Measurements from ENCODE around the gene GPR17.

DNA sequence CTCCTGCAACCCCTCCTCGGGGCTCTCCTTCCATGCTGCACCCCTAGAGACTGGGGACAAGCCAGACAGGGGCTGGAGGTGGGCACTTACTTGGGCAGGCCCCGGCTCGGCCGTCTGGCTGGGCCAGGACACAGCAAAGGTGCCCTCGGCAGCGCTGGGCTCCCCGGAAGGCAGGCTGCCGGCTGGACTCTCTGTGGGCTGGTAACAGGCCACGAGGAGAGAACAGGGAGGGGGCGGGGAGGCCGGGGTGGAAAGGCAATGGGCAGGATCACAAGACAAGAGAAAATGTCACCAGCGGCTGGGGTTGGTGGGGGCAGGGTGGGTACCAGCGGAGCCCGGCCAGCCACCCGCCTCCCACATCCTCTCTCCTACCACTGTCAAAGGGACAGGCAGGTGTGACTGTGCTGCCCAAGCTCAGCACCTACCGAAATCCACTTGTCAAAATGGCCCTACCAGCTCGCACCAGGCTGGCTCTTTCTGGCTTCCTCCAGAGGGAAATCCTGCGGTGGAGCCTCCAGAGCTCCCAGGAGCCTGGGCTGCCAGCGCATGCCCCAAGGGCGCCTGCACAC lies 54.7 kb downstream of the BIN1 start:
- PRO-cap: no peak

GRCh38 chr2:127060315-127061023 lies 46.5 kb downstream of the BIN1 start:
- PRO-cap: no peak

DNA sequence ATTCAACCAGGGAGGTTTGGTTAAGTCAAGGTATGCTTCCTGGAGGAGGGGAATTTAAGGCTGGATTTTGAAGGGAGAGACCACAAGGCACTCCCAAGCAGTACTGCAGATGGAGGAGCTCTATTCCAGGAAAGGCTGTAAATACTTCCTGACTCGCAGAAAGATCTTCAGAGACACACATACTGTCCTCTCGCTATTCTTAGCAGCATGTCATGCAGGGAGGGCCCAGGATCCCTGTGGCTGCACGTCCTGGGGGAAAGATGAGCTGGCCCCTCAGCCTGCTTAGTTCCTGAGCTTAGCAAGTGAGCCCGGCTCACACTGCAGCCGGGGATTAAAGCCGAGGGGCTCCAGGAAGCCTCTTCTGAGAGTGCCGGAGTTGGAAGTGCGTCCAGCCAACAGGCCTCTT lies 40.1 kb upstream of the BIN1 start:
- PRO-cap: no peak

DNA sequence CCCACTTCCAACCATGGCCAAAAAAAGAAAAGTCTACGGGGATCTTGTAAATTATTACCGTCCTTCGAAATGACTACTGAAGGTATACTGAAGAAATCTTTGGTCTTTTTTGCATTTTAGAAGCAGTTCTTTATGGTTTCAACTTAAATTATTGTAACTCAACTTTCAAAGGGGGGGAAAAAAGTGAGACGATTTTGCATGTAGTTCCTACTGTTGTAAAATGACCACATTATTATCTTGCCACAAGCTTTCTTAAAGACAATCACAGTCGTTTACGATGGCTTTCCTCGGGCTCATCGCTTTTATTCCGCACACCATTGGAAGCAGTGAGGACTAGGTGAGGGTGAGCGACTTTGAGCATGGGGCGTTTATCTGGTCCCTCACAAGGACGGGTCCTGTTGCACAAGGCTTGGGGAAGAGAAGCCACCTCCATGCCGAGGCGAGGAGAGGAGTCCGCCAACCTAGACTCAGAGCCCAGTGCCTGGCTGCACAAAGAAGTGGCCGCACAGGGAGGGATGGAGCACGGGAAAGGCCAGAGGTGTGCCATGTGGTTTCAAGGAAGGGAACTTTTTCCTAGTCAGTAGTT lies 543 bp upstream of the CYP27C1 start:
- PRO-cap: no peak

DNA sequence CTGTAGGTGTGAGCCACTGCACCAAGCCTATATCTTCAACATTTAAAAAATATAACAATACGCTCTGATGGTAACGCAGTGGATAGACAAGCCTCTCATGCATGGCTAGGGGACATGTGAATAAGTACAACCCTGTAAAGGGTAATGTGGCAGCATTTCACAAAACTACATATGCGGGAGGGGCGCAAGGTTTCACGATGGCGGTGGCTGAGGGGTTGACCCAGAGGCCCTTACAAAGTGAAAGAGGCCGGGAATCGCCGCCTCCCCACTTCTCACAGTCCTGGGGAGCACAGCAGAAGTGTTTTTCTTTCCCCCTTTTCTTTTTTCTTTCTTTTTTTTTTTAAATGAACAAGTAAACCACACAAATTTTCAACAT lies 26.8 kb upstream of the CYP27C1 start:
- PRO-cap: no peak

GRCh38 chr2:127384729-127384987 lies 3.1 kb downstream of the MAP3K2 start:
- PRO-cap: no peak

GRCh38 chr2:127635417-127635782 lies 10.6 kb upstream of the GPR17 start:
- PRO-cap: unidirectional peak, minus-strand start at chr2:127635589

DNA sequence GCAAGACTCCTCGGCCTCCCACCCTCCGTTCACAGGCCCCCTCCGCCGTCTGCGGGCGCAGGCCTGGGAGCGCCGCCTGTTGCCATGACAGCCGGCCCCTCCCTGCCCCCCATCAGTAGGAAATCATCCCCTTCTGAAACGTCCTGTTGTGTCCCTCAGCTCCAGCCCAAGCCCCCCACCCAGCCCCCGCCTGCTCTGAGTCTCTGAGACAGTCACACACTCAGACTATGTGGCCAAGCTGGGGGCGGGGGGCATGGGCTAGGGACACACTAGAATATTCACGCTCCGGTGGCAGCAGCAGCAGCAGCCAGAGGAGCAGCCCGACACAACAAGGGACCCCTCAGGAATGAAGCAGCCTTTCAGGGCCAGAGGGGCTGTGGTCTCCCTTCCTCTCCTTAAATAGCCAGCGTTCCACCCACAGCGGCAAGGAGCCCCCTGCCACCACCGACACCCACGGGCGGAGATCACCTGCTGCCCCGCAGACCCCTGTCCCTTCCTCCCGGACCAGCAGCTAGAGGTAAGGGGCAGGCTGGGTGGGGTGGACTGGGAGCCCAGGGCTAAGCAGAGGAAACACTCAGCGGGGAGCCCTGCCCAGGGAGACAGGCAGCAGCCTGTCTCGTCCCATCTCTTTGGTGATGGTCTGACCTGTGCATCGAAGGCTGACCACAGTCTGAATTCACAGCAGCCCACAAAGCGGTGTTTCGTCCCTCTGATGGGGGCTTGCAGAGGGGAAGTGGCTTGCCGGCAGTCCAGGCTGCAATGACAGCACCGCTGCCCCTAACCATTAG lies at the start of gene GPR17:
Gene GPR17 (plus strand): TSS at position 426 of the 788 bp plus-strand sequence.
- PRO-cap: no peak

DNA sequence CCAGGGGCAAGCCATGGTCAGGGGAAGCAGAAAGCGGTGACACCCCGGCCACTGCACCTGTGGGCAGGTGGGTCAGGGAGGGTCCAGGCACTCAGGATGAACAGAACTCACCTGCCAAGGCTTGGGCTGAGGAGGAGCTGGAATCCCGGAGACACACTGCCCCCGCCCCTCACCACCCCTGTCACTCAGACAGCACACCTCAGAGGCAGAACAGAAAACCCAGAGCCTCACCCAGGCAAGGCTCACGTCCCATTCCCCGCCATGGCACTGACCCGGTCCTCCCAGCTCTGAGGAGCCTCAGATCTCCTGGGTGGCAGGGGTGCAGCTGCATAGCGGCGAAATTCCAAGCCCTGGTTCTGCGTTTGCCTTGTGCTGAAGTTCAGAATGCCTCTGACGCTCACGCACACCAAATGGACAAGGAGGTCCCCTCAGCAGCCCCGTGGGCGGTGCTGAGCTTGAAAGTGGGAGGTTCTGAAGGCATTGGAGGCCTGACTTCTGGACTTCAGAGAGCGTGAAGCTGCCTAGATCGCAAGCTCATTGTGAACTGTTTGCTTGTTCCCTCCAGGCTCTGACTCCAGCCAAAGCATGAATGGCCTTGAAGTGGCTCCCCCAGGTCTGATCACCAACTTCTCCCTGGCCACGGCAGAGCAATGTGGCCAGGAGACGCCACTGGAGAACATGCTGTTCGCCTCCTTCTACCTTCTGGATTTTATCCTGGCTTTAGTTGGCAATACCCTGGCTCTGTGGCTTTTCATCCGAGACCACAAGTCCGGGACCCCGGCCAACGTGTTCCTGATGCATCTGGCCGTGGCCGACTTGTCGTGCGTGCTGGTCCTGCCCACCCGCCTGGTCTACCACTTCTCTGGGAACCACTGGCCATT lies 4.4 kb downstream of the GPR17 start:
- PRO-cap: no peak

GRCh38 chr2:127809989-127810522 lies 915 bp downstream of the WDR33 start:
- PRO-cap: no peak

DNA sequence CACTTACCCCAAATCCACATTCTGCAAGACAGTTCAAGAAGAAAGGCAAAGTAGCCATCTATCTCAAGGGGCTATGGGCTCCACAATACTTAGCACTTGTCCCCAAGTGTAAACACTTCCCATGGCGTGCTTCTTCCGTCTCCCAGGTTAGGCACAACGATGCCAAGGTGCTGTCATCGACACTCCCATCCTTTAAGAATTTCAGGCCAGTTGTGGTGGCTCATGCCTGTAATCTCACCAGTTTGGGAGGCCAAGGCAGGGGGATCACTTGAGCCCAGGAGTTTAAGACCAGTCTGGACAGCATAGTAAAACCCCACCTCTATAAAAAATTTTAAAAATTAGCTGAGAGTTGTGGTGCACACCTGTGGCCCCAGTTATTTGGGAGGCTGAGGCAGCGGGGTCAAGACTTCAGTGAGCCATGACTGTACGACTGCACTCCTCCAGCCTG lies 10.8 kb downstream of the POLR2D start:
- PRO-cap: no peak

GRCh38 chr2:127893393-127894019 lies 7.8 kb upstream of the AMMECR1L start:
- PRO-cap: no peak

GRCh38 chr2:128012702-128013135 lies 15.1 kb downstream of the SAP130 start:
- PRO-cap: no peak

- PRO-cap: unidirectional peak, minus-strand start at chr2:128027007; bidirectional peak, plus-strand start at chr2:128027538, minus-strand start at chr2:128027306
Observed at GRCh38 chr2:128026596-128027439, 1.0 kb downstream of the SAP130 start.

- PRO-cap: no peak
Observed at GRCh38 chr2:128133004-128133395, 42.0 kb downstream of the UGGT1 start.

DNA sequence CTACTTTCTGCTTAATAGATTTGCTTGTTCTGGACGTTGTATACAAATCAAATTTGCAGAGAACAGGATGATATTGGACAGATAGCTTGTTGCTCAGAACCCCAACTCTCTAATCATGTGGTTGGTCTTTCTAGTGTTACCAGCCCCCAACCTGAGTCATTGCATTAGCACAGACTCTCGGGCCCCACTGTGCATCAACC lies 55.7 kb downstream of the UGGT1 start:
- PRO-cap: no peak

DNA sequence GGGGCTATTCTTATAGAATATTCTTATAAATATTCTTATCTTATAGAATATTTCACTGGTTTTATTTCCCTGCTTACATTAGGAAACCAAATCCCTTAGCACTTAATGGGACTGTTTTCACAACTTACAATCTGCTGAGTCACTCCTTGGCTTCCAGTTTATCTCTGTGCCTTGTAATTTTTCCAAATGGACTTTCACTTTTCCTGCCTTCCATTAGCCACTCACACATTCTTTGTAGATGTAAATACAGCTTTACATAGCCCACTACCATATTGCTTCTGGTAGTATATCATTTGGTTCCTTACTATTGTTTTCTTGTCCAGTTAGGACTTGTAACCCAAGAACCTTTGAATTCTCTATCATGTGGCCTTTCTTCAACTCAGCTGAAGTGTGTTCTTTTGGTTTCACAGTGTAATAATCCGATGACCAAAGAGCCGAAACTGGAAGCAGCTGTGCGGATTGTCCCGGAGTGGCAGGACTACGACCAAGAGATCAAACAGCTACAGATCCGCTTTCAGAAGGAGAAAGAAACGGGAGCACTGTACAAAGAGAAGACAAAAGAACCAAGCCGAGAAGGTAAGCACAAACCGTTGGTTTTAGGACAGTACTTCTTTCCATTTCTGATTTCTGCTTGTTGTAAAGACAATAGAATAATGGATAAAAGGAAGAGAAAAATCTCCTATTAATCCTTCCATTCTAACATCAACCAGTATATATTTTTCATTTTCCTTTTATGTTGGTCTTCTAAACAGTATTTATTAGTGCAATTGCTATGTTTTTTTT lies 96.2 kb downstream of the UGGT1 start:
- PRO-cap: no peak

- PRO-cap: no peak
Observed at GRCh38 chr2:128306014-128306754, 12.5 kb downstream of the HS6ST1 start.

DNA sequence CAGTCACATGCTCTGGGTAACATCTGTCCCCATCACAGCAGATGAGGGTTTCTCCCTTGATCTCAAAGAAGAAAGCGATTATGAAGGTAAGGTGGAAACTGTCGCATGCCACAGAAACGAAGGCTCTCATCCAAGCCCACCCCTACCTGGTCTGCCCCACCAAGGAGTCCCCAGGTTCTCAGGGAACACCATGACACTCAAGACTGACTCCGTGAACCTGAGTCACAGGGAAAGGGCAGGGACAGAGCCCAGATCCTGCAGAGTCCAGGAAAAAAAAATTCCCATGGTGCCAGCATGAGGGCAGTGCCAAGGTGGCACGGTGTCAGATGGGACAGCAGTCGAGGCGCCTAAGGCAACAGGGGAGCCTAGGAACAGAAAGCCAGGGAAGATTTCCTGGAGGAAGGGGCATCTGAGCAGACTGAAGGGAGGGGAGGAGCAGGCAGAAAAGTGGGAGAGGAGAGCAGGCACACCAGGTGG lies 4.5 kb downstream of the HS6ST1 start:
- PRO-cap: no peak

- PRO-cap: unidirectional peak, plus-strand start at chr2:128322055; bidirectional peak, plus-strand start at chr2:128322457, minus-strand start at chr2:128322372
Observed at GRCh38 chr2:128321535-128322792, 3.3 kb upstream of the HS6ST1 start.

All from left lung (tissue), 1 donor.